ENCODE measurements around the gene CLUAP1.

- RRBS: no CpG with 5 or more reads among the region's 5 CpGs
CAGE:
- cytosol, long polyA plus RNA: no peak
- long polyA plus RNA: no peak
- nucleus, long polyA plus RNA: no peak
Observed at GRCh38 chr16:2754986-2755475, 2.6 kb downstream of the SRRM2 start.

GRCh38 chr16:2757723-2758387 lies 5.4 kb downstream of the SRRM2 start:
- RRBS: no CpG with 5 or more reads among the region's 13 CpGs
CAGE:
- cytosol, long polyA plus RNA: no peak
- long polyA plus RNA: no peak
- nucleus, long polyA plus RNA: no peak

GRCh38 chr16:2762813-2763562 lies 10.6 kb downstream of the SRRM2 start:
- RRBS: no CpG with 5 or more reads among the region's 18 CpGs
CAGE:
- cytosol, long polyA plus RNA: no peak
- long polyA plus RNA: no peak
- nucleus, long polyA plus RNA: start-site peak on the minus strand at chr16:2762812-2762863, 14 and 19 reads in 2 replicates; start-site peak on the minus strand at chr16:2762960-2762997, 22 and 46 reads in 2 replicates

- RRBS: no CpG with 5 or more reads among the region's 6 CpGs
CAGE:
- cytosol, long polyA plus RNA: no peak
- long polyA plus RNA: no peak
- nucleus, long polyA plus RNA: no peak
Observed at GRCh38 chr16:2799613-2800321, 1.5 kb downstream of the PRSS41 start.

- RRBS: 23% methylated on average over 5 of the region's 21 CpGs
CAGE:
- cytosol, long polyA plus RNA: no peak
- long polyA plus RNA: no peak
- nucleus, long polyA plus RNA: no peak
Observed at GRCh38 chr16:2858465-2859130, 628 bp upstream of the PRSS22 start.

DNA sequence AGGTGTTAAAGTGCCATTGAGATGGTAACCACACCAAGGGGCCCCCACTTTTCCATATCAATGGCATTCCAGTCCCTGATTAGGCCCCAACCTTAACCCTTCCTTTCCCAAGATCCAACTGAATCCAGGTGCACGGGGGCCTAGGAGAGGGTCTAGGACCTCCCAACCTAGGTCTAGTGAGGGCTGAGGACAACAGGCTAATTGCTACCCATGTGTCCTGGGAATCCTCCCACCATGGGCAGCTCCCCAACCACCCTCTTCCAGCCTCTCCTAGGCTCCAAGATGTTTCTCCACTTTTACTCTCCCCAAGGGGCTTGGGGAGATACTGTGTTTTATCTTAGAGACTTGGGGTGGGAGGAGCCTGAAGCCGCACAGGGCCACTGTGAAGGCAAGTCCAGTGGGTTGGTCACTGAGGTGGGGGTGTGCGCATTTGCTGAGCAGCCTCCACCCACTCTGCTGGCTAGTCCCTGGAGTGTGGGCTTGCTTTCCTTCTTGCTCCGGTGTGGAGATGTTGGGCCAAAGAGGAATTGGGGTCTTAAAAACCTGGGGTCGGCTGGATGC lies 4.2 kb upstream of the CLDN9 start:
- RRBS: no CpG with 5 or more reads among the region's 5 CpGs
CAGE:
- cytosol, long polyA plus RNA: no peak
- long polyA plus RNA: no peak
- nucleus, long polyA plus RNA: no peak

DNA sequence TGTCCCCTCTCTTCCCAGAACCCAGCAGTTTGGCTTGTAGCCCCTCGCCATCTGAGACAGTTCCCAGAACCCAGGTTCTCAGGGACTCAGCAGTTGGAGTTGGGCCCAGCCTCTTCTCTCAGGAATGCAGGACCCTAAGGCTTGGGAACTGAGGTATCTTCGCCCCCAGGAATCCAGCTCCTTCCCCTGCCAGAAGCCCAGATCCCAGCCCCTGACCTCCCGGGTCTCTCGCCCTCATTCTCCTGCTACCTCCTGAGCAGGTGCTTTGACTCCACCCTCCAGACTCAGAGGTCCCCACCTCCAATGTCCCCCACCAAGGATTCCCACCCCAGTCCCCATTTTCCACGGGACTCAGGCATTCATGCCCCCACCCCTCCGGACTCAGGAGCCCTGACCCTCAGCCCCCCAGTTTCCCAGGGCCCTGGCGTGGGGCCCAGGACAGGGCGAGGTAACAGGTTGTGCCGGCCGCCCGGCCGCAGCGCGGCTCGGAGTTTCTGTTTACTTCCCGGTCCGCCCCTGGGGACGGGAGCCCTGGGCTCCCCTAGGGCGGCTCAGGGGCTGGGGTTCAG lies 839 bp downstream of the BICDL2 start:
- RRBS: 5% methylated on average over 8 of the region's 19 CpGs
CAGE:
- cytosol, long polyA plus RNA: no peak
- long polyA plus RNA: no peak
- nucleus, long polyA plus RNA: no peak

DNA sequence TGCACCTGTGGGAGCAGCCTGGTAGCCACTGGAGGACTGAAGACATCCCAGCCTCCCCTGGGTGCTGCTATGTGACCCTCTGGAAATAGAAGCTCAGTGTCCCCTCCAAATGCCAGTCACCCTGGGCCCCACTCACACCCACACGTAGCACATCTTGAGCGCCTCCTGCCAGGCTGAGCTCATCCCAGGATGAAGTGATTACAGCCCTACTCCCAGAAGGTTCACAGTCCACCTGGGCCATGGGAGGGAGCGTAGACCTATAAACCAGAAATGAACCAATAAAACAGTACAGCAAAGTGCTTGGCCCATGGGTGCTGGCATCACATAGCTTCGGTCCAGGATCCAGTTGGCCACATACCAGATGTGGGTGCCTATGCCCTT lies 2.1 kb upstream of the BICDL2 start:
- RRBS: no CpG with 5 or more reads among the region's 4 CpGs
CAGE:
- cytosol, long polyA plus RNA: no peak
- long polyA plus RNA: no peak
- nucleus, long polyA plus RNA: no peak

- RRBS: no CpG with 5 or more reads among the region's 10 CpGs
CAGE:
- cytosol, long polyA plus RNA: no peak
- long polyA plus RNA: no peak
- nucleus, long polyA plus RNA: no peak
Observed at GRCh38 chr16:3125430-3126321, 9.2 kb upstream of the ZNF213 start.

DNA sequence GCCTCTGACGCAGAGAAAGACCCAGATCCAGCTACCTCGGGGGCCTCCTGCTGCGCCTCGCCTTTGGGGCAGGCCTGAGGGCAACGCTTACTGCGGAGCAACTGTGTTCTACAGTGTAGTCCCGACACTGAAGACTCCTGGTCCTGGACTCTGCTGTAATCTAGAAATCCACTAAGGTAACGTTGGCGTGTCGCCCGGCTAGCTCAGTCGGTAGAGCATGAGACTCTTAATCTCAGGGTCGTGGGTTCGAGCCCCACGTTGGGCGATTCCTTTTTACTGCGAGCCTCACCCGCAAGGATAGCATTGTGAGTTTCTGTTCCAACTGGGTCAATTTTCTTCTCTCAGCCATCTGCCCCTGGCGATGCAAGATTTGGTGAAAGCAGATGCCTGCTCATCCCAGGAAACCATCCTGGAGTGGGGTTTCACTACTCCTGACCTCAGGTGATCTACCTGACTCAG lies 40.7 kb downstream of the ZNF213 start:
- RRBS: no CpG with 5 or more reads among the region's 19 CpGs
CAGE:
- cytosol, long polyA plus RNA: no peak
- long polyA plus RNA: no peak
- nucleus, long polyA plus RNA: no peak

DNA sequence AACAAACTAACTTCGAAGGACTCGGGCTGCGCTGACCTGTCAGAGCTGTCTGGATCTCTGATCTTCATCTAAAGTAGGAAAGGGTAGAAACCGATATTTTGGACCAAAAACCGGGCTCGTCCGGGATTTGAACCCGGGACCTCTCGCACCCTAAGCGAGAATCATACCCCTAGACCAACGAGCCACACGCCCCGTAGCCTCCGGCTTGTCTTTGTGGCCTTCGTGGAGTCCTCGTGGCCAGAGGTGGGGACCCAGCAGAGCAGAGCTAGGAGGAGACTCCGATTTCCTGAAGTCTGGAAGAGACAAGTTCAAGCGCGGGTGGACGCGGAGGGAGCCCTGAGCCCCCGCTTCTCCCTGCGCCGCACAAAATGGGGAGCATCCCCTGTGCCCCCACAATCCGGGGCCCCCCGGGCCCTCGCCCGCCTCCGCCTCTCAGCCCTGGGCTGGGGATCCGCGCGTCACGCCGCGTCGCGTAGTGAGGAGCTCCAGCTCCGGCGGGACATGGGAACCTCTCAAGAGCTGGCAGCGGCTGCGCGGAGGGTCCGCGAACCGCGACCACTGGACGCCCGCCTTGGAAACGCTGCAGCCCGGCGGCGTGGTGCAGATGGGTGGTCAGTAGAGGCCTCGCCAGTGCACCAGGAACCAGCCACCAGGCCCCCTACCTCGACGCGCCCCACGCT lies 47.8 kb downstream of the ZNF213 start:
- RRBS: 3% methylated on average over 26 of the region's 57 CpGs
CAGE:
- cytosol, long polyA plus RNA: no peak
- long polyA plus RNA: no peak
- nucleus, long polyA plus RNA: no peak

DNA sequence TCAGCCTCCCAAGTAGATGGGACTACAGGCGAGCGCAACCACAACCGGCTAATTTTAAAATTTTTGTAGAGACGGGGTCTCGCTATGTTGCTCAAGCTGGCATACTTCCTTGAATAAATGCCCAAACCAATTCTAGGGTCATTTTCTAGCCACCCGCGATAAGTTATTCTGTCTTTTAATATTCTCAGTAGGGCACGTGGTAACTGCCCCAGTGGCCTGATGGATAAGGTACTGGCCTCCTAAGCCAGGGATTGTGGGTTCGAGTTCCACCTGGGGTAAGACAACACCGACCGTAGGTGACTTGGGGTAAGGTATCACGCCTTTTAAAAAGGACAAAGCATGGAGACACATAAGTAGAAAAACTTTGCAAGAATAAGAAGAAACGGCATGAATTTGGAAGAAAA lies 41.2 kb downstream of the ZNF200 start:
- RRBS: no CpG with 5 or more reads among the region's 13 CpGs
CAGE:
- cytosol, long polyA plus RNA: no peak
- long polyA plus RNA: no peak
- nucleus, long polyA plus RNA: no peak

GRCh38 chr16:3292351-3293111 lies 9.2 kb downstream of the ZNF263 start:
- RRBS: no CpG with 5 or more reads among the region's 6 CpGs
CAGE:
- cytosol, long polyA plus RNA: no peak
- long polyA plus RNA: no peak
- nucleus, long polyA plus RNA: no peak

GRCh38 chr16:3311526-3312150 lies 6.3 kb downstream of the ZNF75A start:
- RRBS: no CpG with 5 or more reads among the region's 4 CpGs
CAGE:
- cytosol, long polyA plus RNA: no peak
- long polyA plus RNA: no peak
- nucleus, long polyA plus RNA: no peak

DNA sequence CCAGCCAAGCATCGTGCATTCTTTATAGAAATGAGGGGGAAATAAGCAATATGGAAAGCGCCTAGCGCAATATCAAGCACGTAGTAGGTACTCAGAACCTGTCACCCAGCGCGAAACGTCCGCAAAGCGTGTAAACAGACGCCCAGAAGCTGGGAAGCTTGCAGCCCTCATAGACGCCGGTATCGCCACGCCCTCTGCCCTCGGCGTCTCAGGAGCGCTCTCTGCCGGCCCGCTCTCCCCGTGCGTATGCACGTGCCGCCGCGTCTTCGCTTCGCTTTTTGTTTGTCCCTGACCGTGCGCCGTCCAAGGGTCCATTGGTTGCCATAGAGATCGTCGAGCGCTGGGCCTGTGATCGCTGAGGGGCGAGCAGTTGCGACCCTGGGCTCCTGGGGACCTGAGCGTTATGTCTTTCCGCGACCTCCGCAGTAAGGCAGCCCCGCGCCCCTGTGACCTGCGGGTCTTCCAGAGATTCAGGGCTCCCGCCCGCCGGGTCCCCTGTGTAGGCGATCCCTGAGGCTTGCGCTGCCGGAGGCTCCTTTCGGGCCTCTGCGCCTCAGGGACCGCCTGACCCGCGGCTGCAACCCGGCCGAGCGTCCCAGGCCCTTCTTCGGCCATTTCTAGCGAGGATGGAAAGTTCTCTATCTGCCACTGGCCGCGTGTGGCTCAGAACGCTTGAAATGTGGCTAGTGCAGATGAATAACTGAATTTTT lies at the start of gene CLUAP1:
Gene CLUAP1 (plus strand): TSS at position 340 of the 710 bp plus-strand sequence.
- RRBS: 2% methylated on average over 16 of the region's 62 CpGs
CAGE:
- cytosol, long polyA plus RNA: start-site peak on the plus strand centred at position 335 of the sequence, 72 bp wide, 188 and 451 reads in 2 replicates
- long polyA plus RNA: start-site peak on the plus strand centred at position 360 of the sequence, 46 bp wide, 235 and 213 reads in 2 replicates
- nucleus, long polyA plus RNA: no peak

- RRBS: no CpG with 5 or more reads among the region's 3 CpGs
CAGE:
- cytosol, long polyA plus RNA: no peak
- long polyA plus RNA: no peak
- nucleus, long polyA plus RNA: no peak
Observed at GRCh38 chr16:3640246-3640715, 14.2 kb upstream of the DNASE1 start.

GRCh38 chr16:3664046-3665247 lies 10.0 kb downstream of the DNASE1 start:
- RRBS: 94% methylated on average over 15 of the region's 42 CpGs
CAGE:
- cytosol, long polyA plus RNA: no peak
- long polyA plus RNA: no peak
- nucleus, long polyA plus RNA: no peak

GRCh38 chr16:3736032-3736525 lies 18.8 kb upstream of the TRAP1 start:
- RRBS: no CpG with 5 or more reads among the region's 6 CpGs
CAGE:
- cytosol, long polyA plus RNA: no peak
- long polyA plus RNA: no peak
- nucleus, long polyA plus RNA: no peak

- RRBS: no CpG with 5 or more reads among the region's 12 CpGs
CAGE:
- cytosol, long polyA plus RNA: no peak
- long polyA plus RNA: no peak
- nucleus, long polyA plus RNA: no peak
Observed at GRCh38 chr16:3961301-3961871, 80.9 kb upstream of the CREBBP start.

DNA sequence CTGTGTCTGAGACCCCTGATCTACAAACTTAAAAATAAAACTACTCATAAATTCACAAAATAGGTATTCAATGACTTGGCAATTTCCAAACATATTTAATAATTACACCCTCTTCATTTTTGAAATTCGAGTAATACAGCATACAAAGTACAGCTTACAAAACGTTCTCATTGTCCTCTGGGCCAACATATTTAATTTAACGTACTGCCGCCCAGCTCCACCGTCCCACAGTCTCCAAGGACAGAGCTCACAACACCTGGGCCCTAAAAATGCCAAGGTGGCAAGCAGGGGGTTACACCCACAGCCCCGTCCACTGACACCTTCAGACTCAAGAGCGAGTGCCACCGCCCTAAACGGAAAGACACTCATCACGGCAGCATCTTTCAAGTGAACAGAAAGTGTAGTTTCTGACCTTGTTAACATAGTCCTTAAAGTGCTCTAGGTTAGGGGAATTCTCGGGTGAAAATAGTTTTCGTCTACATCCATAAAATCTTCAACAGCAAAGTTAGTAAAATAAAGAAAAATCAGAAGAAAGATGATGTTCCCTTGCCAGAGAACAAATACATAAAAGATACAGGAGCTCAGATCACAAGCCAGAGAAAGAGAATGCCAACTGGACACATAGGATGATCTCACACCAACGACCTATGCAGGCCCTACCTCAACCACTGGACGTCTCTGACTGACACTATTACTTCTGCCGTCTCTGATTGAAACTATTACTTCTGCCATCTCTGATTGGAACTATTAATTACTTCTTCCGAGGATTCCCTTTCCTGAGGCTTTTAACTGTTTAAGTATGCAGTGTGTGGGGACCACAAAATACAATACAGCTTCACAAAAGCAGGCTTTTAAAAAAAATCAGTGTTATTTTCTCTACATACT lies 4.1 kb downstream of the ADCY9 start:
- RRBS: no CpG with 5 or more reads among the region's 16 CpGs
CAGE:
- cytosol, long polyA plus RNA: no peak
- long polyA plus RNA: no peak
- nucleus, long polyA plus RNA: no peak